Upper lobe of left lung (tissue), 5 donors: ENCODE measurements around a stretch of chrX.

DNA sequence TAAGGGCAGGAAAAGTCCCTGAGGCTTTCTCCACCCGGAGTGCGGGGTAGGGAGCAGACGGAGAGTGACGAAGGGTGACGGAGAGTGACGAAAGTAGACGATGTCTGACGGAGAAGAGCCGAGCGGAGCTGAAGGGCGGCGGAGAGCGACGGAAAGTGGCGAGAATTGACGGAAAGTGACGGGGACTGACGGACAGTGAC, 262.2 kb upstream of the PLCXD1 start:
- PRO-cap, 2 experiments = no peak in any of the 2 experiments
- RAMPAGE, long total RNA, 4 experiments = no peak in any of the 4 experiments

- PRO-cap, 2 experiments = no peak in any of the 2 experiments
- RAMPAGE, long total RNA, 4 experiments = no peak in any of the 4 experiments
Measured at GRCh38 chrX:311315-311985, 7.1 kb downstream of the GTPBP6 start.

DNA sequence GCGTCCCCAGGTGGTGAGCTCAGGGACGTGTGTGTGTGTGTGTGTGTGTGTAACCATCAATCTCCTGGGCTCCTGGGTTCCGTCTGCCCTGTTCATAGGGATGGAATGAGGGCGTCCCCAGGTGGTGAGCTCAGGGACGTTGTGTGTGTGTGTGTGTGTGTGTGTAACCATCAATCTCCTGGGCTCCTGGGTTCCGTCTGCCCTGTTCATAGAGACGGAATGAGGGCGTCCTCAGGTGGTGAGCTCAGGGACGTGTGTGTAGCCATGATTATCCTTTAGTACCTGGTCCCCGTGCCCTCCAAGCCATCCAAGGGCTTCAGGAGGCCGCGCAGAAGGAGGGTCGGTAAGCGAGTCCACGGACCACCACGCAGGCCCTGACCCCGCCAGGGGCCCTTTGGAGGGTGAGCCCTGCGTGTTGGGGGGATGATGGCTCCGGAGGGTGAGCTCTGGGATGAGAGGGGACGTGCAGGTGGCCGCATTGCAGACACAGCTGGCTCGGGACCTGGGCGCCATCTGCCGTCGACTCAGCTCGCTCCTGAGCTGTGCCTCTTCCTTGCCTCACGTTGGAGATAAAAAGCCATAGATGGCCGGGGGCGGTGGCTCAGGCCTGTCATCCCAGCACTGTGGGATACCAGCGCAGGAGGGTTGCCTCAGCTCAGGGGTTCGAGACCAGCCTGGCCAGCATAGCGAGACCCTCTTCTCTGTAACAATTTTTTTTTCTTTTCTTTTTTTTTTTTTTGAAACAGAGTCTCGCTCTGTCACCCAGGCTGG, 5.4 kb upstream of the GTPBP6 start:
- PRO-cap, 2 experiments = no peak in any of the 2 experiments
- RAMPAGE, long total RNA, 4 experiments = no peak in any of the 4 experiments

GRCh38 chrX:385790-386457, 783 bp downstream of the PPP2R3B start:
- PRO-cap, 2 experiments = no peak in any of the 2 experiments
- RAMPAGE, long total RNA, 4 experiments = no peak in any of the 4 experiments

DNA sequence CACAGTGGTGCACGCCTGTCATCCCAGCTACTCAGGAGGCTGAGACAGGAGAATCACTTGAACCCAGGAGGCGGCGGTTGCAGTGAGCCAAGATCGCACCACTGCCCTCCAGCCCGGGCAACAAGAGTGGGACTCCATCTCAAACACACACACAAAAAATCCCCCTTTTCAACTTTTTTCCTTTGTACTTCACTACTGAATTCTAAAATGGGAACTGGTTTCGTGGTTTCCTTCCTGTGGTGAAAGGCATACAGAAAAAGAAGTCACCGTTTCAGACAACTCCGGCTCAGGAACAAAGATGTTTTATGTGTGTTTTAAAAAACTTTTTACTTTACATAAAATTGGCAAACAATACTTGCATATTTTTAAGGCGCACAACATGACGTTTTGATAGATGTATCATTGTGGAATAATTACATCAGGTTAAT, 186.2 kb downstream of the CRLF2 start:
- PRO-cap, 2 experiments = no peak in any of the 2 experiments
- RAMPAGE, long total RNA, 4 experiments = no peak in any of the 4 experiments

DNA sequence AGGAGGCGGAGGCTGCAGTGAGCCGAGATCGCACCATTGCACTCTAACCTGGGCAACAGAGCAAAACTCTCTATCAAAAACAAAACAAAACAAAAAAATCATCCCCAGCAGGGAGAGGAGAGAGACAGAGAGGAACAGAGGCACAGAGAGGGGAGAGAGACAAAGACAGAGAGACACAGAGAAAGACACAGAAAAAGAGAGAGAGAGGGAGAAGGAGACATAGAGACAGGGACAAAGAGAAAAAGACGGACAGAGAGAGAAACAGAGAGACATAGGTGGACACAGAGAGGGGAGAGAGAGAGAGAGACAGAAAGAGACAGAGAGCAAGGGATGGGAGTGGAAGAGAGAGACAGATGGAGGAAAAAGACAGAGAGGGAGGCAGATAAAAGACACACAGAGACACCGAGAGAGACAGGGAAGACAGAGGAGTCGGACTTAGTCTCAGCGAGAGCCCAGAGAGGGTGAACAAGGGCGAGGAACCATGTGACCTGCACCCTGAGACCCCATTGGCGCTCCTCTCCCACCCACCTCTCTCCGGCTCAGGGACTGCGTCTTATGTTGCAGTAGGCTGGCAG, 29.9 kb upstream of the IL3RA start:
- PRO-cap, 2 experiments = no peak in any of the 2 experiments
- RAMPAGE, long total RNA, 4 experiments = no peak in any of the 4 experiments

- PRO-cap, 2 experiments = no peak in any of the 2 experiments
- RAMPAGE, long total RNA, 4 experiments = no peak in any of the 4 experiments
Measured at GRCh38 chrX:1402944-1403602, 11.2 kb upstream of the SLC25A6 start.

DNA sequence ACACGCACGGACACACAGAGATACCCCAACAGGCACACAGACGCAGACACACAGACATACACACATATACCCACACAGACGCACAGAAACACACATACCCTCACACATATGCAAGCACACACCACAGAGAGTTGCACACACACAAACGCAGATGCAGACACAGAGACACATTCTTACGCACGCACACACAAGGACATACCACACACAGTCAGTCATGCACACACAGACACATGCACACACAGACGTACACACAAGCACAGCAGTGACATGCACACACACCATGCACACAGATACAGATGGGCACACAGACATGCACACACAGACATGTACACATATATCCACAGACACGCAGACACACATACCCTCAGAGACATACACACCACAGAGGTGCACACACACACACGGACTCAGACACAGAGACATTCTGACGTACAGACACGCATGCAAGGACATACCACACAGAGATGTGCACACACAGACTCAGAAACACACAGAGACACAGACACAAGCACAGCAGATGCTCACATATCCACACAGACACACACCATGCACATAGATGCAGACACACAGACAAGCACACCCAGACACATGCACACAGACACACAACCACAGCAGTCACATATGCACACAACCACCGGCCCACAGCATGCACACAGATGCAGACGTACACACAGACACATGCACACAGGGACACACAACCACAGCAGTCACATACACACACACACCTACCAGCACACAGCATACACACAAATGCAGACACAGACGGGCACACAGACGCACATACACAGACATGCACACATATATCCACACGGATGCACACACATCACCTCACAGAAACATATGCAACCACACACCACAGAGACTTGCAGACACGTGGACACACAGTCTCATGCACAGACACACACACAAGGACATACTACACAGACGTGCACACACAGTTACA, 24.9 kb upstream of the SLC25A6 start:
- PRO-cap, 2 experiments = no peak in any of the 2 experiments
- RAMPAGE, long total RNA, 4 experiments = start-site peak on the plus strand in 1 of 4 experiments, centred at position 650 of the sequence, 9 reads per replicate

DNA sequence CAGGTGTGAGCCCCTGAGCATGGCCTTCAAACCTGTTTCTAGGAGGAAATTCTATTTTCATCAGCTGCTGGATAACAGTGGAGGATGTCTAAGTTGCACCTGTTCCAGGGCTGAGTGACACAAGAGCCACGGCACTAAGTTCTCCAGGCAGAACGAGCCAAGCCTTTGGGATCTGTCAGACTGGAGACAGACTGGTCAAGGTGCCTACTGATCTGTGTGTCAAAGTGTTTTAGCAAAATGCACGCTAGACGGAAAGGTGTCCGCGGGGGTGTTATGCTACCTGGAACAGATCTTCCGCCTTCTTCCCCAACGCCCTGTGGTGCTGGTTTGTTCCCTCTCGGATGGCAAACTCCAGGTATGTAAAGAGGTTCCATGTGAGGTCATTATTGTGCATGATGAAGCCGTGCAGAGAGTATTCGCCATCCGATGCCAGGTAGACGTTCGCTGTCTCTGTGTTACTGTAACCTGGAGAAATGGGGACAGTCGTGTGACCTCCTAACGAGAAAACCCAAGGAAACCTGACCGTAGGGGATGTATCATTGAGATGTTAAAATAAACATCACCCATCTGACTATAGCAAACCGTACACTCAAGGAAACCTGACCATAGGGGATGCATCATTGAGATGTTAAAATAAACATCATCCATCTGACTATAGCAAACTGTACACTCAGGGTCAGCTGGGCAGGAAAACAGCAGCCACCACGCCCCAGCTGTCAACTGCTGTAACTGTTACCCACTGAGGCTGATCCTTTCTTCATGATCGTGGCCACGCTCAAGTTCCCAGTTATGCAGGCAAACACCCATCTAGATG, 29.7 kb upstream of the SLC25A6 start:
- PRO-cap, 2 experiments = no peak in any of the 2 experiments
- RAMPAGE, long total RNA, 4 experiments = no peak in any of the 4 experiments

GRCh38 chrX:1443273-1443503, 9.5 kb downstream of the ASMTL start:
- PRO-cap, 2 experiments = no peak in any of the 2 experiments
- RAMPAGE, long total RNA, 4 experiments = no peak in any of the 4 experiments

DNA sequence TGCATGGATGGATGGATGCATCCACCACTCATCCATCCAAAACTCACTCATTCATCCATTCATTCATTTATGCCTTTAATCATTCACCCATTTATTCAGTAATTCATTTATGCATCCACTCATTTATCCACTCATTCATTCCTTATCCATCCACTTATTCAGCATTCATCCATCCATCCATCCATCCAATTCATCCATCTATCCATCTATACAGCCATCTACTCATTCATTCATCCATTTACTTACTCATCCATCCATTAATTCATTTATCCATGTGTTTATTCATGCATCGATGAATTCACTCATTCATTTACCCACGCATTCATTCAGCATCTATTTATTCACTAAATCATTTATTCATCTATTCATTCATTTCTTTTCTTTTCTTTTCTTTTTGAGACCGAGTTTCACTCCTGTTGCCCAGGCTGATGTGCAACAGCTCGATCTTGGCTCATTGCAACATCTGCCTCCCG, 10.4 kb downstream of the P2RY8 start:
- PRO-cap, 2 experiments = no peak in any of the 2 experiments
- RAMPAGE, long total RNA, 4 experiments = no peak in any of the 4 experiments

DNA sequence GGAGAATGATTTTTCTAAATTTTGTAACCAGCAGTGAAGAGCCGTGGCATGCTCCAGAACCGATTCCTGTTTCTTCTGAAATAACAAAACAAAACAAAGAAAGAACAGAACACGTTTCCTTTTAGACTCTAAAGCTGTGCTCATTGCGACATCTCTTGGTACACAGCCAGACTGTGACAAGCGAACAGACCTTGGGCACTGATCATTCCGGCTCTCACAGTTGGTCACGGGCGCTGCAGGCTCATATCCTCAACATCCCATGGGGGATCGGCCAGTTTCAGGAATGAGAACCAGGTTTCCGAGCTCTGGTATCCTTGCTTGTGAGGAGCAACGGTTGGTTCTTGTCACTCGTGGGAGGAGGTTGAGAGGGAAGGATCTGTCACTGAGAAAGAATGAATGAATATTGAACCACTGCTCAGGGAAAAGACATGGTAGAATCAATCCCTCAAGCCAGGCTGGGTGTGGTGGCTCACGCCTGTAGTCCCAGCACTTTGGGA, 485 bp upstream of the P2RY8 start:
- PRO-cap, 2 experiments = peak in 1 of 2 experiments; most common plus-strand start position 210 of the sequence (in 1); most common minus-strand start position 216 of the sequence (in 1)
- RAMPAGE, long total RNA, 4 experiments = no peak in any of the 4 experiments

DNA sequence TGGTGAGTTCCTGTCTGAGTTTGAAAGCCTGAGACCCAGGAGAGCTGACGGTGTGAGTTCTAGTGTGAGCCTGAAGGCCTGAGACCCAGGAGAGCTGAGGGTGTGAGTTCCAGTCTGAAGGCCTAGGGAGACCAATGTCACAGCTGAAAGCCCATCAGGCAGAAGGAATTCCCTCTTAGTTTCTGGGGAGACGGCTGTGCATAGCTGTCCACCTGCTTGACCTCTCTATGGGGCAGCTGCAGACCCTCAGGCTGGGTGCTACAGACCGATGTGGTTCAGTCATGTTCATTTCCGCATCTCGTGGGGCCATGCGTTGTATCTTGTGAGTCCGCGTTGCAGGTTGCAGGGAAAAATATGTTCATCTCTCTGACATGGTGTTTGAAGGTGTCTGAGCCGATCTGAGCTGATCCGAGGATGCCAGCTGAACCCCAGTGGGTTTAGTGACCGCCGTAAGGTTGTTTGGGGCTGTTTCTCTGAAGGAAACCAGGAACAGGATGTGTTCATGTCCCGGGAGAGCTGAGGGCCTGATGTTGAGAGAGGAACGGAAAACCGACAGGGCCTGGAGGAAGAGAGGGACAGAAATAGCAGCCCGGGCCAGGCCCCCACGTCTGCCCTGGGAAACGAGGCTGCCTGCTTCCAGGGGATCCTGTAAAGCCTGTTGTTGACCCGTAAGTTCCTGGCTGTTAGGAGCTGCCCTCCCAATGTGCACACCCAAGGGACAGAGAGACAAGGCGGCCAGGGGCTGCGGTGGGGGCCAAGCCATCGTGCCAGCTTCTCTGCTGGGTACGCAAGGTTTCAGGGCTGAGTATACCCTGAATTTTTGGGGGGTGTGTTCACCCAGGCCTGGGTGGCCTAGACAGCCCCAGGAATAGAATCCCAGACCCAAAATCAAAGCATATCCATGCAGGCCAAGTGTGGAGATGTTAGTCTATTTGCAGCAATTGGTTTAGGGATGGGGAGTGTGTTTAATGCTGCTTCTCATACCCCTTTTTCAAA, 9.8 kb upstream of the P2RY8 start:
- PRO-cap, 2 experiments = no peak in any of the 2 experiments
- RAMPAGE, long total RNA, 4 experiments = no peak in any of the 4 experiments

GRCh38 chrX:1593239-1593680, 1.9 kb downstream of the AKAP17A start:
- PRO-cap, 2 experiments = no peak in any of the 2 experiments
- RAMPAGE, long total RNA, 4 experiments = no peak in any of the 4 experiments

DNA sequence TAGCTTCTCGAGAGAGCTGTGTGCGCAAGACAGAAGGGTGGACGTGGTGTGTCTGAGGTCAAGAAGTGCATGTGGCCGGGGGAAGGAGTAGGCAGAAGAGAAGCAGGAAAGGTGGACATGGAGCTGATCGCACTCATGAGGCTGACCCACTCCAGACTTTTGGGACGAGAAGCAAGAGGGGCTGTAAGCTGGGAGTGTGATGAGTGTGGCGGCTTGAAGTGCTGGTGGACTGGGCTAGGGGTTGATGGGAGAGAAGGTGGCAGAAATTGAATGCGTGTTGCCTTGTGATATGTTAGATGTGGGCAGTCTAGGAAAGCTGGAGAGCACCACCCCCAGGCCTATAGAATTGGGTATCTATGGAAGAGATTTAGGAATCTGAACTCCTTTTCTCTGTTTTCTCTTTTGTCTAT, 10.7 kb upstream of the ASMT start:
- PRO-cap, 2 experiments = no peak in any of the 2 experiments
- RAMPAGE, long total RNA, 4 experiments = no peak in any of the 4 experiments

DNA sequence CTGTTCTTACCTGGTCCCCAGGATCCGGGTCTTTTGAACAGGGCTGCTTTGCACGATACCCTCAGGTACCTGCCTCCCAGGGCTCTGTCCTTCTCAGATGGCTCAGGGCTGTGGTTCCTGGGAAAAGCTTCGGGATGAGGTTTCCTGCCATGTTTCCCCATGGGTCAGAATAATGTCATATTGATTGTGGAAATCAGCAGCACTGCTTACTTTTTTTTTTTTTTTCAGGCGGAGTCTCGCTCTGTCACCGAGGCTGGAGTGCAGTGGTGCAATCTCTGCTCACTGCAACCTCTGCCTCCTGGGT, 271.9 kb downstream of the ASMT start:
- PRO-cap, 2 experiments = no peak in any of the 2 experiments
- RAMPAGE, long total RNA, 4 experiments = no peak in any of the 4 experiments

- PRO-cap, 2 experiments = no peak in any of the 2 experiments
- RAMPAGE, long total RNA, 4 experiments = no peak in any of the 4 experiments
Measured at GRCh38 chrX:2159139-2159907, 341.5 kb downstream of the DHRSX start.

DNA sequence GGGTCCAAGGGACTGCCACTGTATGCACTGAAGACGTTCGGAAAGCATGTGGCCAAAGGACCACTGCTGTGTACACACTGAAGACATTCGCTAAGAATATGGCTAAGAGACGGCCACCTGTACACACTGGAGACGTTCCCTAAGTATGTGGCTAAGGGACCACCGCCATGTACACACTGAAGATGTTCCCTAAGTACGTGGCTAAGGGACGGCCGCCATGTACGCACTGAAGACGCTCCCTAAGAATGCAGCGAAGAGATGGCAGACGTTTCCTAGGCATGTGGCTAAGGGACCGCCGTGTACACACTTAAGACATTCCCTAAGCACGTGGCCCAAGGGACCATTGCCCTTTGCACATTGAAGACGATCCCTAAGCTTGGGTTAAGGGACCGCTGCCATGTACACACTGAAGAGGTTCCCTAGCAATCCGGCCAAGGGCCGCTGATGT, 36.8 kb downstream of the DHRSX start:
- PRO-cap, 2 experiments = no peak in any of the 2 experiments
- RAMPAGE, long total RNA, 4 experiments = no peak in any of the 4 experiments

GRCh38 chrX:2593772-2594167, 93.0 kb upstream of the DHRSX start:
- PRO-cap, 2 experiments = no peak in any of the 2 experiments
- RAMPAGE, long total RNA, 4 experiments = no peak in any of the 4 experiments

- PRO-cap, 2 experiments = no peak in any of the 2 experiments
- RAMPAGE, long total RNA, 4 experiments = no peak in any of the 4 experiments
Measured at GRCh38 chrX:2609729-2609840, 81.5 kb upstream of the CD99 start.